Bronchial epithelial cell (primary cell): ENCODE results near the genes ADRA1B and GABRA6.

DNA sequence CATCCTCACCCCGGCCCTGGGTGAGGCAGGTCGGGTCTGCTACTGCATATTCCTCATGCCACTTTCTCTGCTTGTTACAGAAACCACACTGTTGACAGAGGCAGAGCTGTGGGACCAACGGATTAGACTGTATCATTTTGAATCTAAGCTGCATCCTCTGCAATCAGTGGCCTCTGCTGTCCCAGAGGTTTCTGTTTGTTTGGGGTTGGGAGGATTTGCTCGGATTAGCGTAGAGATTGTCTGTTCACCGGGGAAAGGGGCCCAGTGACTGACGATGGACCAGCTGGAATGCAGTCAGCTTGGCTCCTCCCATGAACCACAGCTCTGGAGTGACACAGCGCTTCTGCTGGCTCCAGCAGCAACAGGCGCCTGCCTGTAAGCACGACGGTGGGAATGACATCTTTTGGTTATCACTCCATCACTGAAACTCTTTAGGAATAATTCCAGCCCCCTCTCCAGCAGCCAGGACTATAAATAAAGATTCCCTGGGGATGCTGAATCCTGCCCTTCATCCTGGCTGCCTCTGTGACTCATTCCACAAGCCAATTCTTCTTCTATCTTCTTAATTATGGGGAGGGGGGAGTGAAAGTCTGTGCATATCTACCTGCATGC is 37.2 kb upstream of the ADRA1B start:
- RRBS, 2 experiments: no CpG with 5 or more reads among the region's 11 CpGs

GRCh38 chr5:159915744-159917018 is at the start of gene ADRA1B:
ADRA1B (plus strand) TSS chr5:159916482.
- RRBS, 2 experiments: 2 to 3% methylated on average over 19 of the region's 92 CpGs

- RRBS, 2 experiments: 0% methylated on average over 3 of the region's 52 CpGs; no CpG with 5 or more reads in 1 of the 2 experiments
Measured at GRCh38 chr5:159987032-159987763, 21.7 kb upstream of the TTC1 start.

GRCh38 chr5:160061643-160062004 is 52.7 kb downstream of the TTC1 start:
- RRBS, 2 experiments: no CpG with 5 or more reads among the region's 5 CpGs

DNA sequence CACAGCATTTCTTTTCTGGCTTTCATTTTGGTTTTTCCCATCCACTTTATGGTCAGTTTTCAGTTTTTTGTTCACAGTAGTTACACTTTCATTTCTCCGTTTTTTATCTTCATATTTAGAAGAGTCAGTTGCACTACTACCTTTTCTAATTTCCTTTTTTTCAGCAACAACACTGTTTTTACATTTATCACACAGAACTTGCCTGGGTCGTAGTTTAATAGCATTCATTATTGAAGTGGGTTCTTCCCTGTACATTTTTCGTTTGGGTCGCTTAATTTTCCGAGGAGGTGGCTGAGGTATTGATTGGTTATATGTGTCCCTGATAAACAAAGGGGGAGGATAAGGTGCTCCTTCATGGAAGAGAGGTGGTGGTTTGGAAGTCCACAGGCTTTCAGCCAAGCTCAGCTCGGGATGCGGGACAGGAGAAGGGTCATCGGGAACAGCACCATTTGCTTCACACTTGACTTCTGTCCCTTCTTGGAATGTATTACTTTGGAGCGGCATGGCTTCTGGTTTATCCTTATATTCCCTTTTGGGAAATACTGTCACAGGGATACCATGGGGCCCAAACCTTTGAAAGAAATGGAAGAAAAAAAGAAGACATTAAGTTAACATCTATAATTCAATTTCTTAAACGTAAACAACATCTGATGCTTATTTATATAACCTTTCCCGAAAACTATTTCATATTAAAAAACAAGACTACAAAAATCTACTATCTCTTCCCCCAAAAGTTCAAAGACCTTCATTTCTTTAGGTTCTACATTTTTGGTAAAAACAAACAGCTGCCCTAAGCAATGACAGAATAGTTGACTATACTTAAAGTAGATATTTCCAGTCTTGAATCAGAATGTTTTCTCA is 25.5 kb downstream of the PWWP2A start:
- RRBS, 2 experiments: no CpG with 5 or more reads among the region's 11 CpGs

- RRBS, 2 experiments: no CpG with 5 or more reads among the region's 5 CpGs
Measured at GRCh38 chr5:160169136-160169850, 50.0 kb upstream of the PWWP2A start.

- RRBS, 2 experiments: no CpG with 5 or more reads among the region's 17 CpGs
Measured at GRCh38 chr5:160193192-160193682, 36.1 kb upstream of the FABP6 start.

DNA sequence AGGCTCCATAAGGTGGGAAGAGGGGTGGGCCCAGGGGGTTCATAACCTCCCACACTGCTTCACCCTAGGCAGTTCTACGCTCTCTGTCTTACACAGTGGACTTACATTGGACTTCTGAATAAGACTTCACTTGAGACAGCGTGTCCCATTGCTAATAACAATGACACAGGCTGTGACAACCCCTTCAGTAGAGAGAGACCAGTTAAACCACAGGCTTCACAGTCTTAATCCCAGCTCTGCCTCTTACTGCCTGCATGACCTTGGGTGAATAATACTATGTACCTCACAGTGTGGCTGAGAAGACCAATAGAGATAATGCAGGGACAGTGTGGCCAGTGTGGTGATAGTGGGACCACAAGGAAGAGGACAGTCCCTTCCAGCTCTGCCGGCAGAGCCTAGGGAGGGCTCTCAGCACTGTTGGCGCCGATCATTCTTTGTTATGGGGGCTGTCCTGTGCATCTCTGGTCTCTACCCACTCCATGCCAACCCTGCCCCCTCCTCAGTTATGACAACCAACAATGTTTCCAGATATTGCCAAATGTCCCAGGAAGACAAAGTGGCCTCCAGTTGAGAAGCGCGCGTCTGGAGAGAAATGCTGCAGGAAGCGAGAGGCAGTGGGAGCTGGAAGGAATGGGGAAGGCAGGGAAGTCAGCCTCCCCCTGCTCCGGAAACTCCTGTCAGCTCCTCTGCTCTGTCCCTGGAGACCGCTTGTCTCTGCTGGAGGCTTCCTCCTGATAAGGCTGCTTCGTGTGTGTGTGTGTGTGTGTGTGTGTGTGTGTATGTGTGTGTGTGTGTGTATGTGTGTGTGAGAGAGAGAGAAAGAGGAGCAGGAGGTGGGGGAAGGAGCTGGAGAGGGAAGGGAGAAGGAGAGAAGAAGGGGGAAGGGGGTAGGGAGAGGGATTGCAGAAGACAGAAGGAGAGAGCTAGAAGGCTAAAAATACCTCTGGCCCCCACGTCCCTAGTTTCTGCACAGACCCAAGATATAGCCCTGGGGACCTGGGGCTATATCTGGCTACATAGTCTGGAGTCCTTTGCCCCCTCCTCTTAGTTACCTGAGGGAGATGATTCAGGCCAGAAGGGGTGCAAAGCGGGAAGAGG is 31.8 kb upstream of the FABP6 start:
- RRBS, 2 experiments: no CpG with 5 or more reads among the region's 14 CpGs

GRCh38 chr5:160293789-160294273 is 18.5 kb downstream of the CCNJL start:
- RRBS, 2 experiments: no CpG with 5 or more reads among the region's 9 CpGs

DNA sequence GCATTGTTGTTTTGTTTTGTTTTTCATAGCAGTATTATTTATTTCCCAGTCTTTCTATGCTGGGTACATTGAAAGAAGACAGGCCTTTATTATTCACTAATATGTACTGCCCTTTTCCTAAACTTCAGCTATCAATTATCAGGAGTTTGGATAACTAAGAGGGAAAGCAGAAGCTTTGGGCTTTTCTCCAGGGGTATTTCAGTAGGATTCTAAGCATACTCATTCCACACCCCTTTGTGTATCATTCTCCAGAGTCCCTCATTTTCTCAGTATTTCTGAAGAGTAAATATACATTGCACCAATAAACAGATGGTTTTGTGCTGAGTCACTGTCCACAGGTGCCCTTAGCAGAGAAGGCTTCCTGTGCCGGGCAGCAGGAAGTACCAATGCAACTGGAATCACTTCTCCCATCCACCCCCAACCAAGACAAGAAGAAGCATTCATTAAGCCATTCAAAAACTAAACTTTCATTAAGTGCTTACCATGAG is 3.5 kb upstream of the CCNJL start:
- RRBS, 2 experiments: no CpG with 5 or more reads among the region's 1 CpG

GRCh38 chr5:160359801-160360604 is 10.4 kb downstream of the C1QTNF2 start:
- RRBS, 2 experiments: no CpG with 5 or more reads among the region's 7 CpGs

DNA sequence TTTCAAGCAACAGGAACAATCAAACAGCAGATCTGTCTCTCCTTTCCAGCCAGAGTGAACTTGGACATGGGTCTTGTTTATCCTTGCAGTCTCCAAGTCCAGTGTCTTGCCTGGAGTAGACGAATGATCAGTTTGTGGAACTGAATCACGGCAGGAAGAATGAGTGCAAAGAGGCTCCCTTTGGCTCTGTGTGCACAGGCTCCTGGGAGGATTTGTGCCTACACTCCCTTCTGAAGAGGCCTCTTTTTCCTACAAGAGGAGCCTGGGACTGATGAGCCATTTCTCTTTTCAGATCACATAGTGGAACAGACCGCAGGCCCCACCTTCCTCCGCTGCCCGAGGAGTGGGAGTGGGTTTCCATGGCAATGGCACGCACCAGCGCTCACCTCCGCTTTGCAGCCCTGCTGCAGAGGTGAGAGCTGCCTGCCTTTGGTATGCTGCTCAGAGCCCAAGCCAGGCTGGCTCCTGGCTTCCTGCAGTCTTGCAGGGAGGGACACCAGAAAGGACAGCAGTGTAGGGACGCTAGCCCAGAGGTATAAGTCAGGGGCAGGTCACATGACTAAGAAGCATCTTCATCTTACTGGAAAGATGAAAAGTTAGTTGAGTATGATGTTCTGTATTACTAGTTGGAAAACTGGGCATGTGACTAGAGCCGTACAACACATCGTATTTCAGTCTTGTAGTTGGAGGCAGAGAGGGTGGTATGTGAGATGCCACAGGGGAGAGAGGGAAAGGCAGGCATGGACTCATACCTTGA is 12.3 kb downstream of the PTTG1 start:
- RRBS, 2 experiments: no CpG with 5 or more reads among the region's 11 CpGs

- RRBS, 2 experiments: no CpG with 5 or more reads among the region's 3 CpGs
Measured at GRCh38 chr5:160507136-160507517, 85.5 kb downstream of the PTTG1 start.

DNA sequence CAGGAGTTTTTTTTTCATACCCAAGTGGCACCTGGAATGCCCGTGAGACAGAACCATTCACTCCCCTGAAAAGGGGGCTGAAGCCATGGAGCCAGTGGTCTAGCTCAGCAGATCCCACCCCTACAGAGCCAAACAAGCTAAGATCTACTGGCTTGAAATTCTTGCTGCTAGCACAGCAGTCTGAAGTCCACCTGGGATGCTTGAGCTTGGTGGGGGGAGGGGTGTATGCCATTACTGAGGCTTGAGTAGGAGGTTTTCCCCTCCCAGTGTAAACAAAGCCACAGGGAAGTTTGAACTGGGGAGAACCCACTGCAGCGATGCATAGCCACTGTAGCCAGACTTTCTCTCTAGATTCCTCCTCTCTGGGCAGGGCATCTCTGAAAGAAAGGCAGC is 41.1 kb upstream of the ATP10B start:
- RRBS, 2 experiments: no CpG with 5 or more reads among the region's 2 CpGs

DNA sequence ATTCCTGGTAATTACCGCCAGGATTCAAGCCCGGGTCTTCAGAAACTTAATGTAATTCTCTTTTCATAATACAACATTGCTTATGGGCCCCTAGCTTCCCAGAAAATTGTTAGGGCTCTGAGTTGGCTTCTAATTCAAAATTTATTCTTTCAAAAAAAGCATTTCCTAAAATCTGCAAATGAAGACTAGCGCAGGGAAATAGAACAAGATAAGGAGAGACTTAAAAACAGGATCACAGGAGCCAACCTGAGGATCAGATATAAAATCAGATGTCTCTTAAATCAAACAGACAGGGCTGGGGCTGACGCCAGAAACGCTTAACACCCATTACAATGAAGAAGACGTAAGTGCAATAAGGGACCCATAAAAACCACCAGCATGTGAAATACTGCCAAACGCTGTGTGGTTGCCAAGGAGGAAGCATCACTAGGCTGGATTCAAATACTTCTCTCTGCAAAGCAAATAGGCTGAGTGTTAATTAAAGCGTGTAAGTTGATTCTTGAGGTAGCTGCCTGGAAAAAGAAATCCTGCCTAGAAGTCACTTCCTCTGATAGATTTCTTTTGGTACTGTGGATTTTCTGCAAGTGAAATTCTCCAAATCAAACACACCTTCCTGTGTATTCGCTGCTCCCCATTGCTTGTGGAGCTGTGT is 74.4 kb upstream of the ATP10B start:
- RRBS, 2 experiments: no CpG with 5 or more reads among the region's 9 CpGs

GRCh38 chr5:161547301-161547970 is 911 bp upstream of the GABRB2 start:
- RRBS, 2 experiments: no CpG with 5 or more reads among the region's 54 CpGs

- RRBS, 2 experiments: no CpG with 5 or more reads among the region's 5 CpGs
Measured at GRCh38 chr5:161685226-161685804, at the start of gene GABRA6. GABRA6 (plus strand) TSS chr5:161685721.

- RRBS, 2 experiments: no CpG with 5 or more reads among the region's 1 CpG
Measured at GRCh38 chr5:162272474-162272769, 204.8 kb downstream of the GABRG2 start.

DNA sequence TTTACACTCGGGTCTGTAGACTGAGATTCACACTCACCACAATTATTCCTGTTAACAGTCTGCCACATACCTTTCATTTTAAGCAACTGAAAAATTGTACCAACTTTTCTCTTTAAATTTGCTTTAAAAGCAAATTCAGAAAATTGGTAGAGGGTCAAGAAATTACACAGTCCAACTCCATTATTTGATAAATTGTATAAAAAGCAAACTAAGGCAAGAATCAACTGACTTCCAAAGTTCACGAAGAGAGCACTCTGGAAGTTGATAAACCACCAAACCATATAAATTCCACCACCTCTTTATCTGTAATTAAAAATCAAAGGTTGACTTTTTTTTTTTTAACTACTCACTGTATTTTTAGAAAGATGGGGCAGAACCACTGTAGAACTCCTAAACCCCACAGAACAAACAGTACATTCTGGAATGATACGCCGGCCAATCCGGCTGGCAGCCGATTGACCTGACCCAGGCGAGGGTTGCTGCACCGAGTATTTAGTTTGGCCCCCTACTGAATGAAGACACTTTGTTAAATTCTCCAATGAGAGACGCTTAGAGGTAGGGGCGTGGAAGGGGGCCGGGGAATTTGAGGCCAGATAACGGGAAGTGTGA is 458 bp upstream of the CCNG1 start:
- RRBS, 2 experiments: 0 to 4% methylated on average over 2 of the region's 12 CpGs

DNA sequence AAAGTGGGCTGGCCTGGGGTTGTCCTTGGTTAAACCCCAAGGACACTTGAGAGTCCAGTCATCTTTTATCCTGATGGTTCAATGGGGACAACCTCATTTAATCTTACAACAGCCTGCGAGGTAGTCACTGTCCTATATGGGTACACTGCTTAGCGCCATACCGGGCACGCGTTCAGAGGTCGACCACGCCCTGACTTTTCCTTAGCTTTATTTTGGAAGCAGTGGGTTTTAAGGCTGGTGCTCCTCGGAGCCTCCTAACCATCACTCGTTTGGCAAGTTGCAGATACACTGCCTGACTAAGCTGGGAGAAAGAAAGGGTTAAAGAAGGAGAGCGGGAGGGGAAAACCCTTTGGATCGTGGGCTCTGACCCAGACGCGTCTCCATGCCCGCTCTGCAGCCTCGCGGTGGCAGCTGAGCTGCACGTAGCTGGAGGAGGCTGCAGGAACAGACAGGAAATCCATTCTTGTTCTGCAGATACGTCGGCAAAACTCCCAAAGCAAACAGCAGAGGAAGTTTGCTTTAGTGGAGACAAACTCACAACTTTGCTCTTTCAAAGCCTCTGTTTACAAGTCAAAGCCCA is 60.3 kb downstream of the MAT2B start:
- RRBS, 2 experiments: no CpG with 5 or more reads among the region's 19 CpGs